ENCODE measurements around a stretch of chr2.

GRCh38 chr2:5726282-5726654 lies 34.1 kb downstream of the SOX11 start:
- PRO-cap, 3 experiments = no peak in any of the 3 experiments
- RAMPAGE, long total RNA, 4 experiments = no peak in any of the 4 experiments
- RRBS = no CpG with 5 or more reads among the region's 5 CpGs

- PRO-cap, 3 experiments = peak in 1 of 3 experiments; most common plus-strand start chr2:6069507 (in 1)
- RAMPAGE, long total RNA, 4 experiments = no peak in any of the 4 experiments
- RRBS = no CpG with 5 or more reads among the region's 7 CpGs
Measured at GRCh38 chr2:6069284-6069785, 377.2 kb downstream of the SOX11 start.

- PRO-cap, 3 experiments = no peak in any of the 3 experiments
- RAMPAGE, long total RNA, 4 experiments = no peak in any of the 4 experiments
- RRBS = no CpG with 5 or more reads among the region's 5 CpGs
Measured at GRCh38 chr2:6345399-6345996, 520.2 kb downstream of the CMPK2 start.

- PRO-cap, 3 experiments = no peak in any of the 3 experiments
- RAMPAGE, long total RNA, 4 experiments = no peak in any of the 4 experiments
- RRBS = no CpG with 5 or more reads among the region's 10 CpGs
Measured at GRCh38 chr2:6998871-6999568, 81.8 kb downstream of the RNF144A start.

DNA sequence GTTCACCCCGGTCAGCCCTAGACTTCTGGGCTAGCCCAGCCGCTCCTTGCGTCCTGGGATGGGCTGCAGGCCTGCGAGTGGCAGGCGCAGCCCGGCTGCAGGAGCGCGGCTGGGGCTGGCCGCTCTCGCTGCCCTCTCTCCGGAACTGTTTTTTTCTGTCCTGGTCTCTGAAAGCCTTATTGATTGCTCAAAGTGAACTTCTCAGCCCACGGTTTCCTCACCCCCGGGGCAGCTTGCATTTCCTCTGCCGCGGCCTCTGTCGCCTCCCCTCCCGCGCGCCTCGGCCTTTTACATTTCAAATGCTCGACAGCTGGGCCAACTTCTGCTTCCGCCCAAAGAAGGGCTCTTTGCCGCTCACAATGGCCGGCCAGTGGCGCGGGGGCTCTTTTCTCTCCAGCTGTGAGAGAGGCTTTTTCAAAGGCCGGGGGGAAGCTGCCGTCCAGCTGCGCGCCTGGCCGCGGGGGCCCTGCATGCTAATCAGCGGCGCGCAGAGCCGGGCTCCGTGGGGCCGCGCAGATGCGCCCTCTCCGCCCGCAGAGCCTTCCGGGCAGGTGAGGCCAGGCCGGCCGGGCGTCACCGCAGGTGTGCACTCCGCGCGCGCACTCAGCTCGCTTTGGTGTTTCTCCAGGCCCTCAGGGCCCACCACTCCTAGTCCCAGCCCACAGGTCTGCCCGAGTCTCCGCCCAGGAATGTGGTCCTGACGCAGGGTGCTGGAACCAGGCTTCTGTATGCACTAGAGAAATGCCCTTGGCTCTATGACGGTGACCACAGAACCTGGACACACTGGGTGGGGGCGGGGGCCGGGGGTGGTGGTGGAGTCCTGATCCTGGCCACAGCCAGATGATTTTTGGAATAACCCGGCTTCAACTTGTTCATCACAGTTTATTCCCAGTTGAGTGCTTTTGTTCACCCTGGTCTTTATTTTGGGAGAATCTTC lies 514.0 kb downstream of the RNF144A start:
- PRO-cap, 3 experiments = peak in 3 of 3 experiments; most common minus-strand start position 152 of the sequence (in 2)
- RAMPAGE, long total RNA, 4 experiments = no peak in any of the 4 experiments
- RRBS = 28% methylated on average over 33 of the region's 59 CpGs

DNA sequence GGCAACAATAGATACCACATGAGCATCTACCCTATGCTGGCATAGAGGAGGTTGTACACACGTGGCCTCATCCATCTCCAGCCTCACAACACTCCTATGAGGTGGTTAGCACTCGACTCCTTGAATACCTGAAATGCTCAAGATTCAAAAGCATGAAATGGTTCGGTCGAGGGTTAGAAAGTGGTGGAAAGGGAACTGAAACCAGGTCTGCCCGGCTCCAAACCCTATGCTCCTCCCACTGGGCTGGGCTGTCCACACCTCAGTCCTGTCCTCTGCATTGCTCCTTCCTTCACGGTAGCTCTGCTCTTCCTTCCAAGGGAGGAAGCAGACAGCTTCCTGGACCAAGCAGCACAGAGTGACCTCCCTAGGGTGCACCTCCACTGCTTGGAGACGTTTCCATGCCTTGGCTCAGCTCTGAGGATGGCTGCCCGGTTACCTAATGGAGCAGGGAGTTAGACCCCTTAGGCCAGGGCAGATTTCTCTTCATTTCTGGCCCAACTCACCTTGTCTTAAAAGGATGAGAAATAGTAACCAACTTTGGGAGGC lies 565.1 kb upstream of the ID2 start:
- PRO-cap, 3 experiments = no peak in any of the 3 experiments
- RAMPAGE, long total RNA, 4 experiments = no peak in any of the 4 experiments
- RRBS = no CpG with 5 or more reads among the region's 8 CpGs

GRCh38 chr2:8119398-8119715 lies 562.5 kb upstream of the ID2 start:
- PRO-cap, 3 experiments = peak in 1 of 3 experiments; most common minus-strand start chr2:8119612 (in 1)
- RAMPAGE, long total RNA, 4 experiments = no peak in any of the 4 experiments
- RRBS = no CpG with 5 or more reads among the region's 6 CpGs

- PRO-cap, 3 experiments = no peak in any of the 3 experiments
- RAMPAGE, long total RNA, 4 experiments = no peak in any of the 4 experiments
- RRBS = no CpG with 5 or more reads among the region's 6 CpGs
Measured at GRCh38 chr2:8298805-8299443, 382.9 kb upstream of the ID2 start.

GRCh38 chr2:8312941-8313632 lies 368.8 kb upstream of the ID2 start:
- PRO-cap, 3 experiments = no peak in any of the 3 experiments
- RAMPAGE, long total RNA, 4 experiments = no peak in any of the 4 experiments
- RRBS = no CpG with 5 or more reads among the region's 6 CpGs

DNA sequence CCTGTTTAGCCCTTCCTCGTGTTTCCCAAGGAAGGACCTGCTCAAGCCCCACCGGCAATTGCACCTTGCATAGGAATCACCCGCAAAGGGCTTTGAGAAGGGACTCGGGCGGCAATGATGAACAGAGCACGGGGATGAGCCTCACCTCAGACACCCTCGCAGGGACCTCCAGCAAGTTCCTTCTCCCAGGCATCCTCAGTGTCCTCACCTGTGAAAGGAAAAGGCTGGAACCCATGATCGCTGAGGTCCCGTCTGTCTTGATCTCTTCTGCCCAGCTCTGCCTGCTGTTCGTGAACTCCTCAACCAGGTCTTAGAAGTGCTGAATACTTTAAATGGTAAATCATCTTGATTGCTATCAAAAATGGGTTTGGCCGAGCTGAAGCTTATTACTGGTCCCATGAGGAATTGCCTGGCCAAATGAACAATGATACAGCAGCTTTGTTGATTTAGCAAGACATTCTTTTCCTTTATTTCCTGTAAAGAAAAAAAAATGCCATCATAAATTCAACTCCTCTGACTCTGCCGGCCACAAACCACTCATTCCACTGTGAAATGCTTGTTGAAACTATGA lies 74.4 kb upstream of the ID2 start:
- PRO-cap, 3 experiments = no peak in any of the 3 experiments
- RAMPAGE, long total RNA, 4 experiments = no peak in any of the 4 experiments
- RRBS = no CpG with 5 or more reads among the region's 12 CpGs

- PRO-cap, 3 experiments = no peak in any of the 3 experiments
- RAMPAGE, long total RNA, 4 experiments = no peak in any of the 4 experiments
- RRBS = no CpG with 5 or more reads among the region's 8 CpGs
Measured at GRCh38 chr2:8665268-8665626, 16.6 kb upstream of the ID2 start.

GRCh38 chr2:8676434-8677342 lies 5.2 kb upstream of the ID2 start:
- PRO-cap, 3 experiments = peak in 3 of 3 experiments; most common plus-strand start chr2:8676916 (in 2); most common minus-strand start chr2:8676689 (in 2)
- RAMPAGE, long total RNA, 4 experiments = no peak in any of the 4 experiments
- RRBS = 16% methylated on average over 16 of the region's 62 CpGs

DNA sequence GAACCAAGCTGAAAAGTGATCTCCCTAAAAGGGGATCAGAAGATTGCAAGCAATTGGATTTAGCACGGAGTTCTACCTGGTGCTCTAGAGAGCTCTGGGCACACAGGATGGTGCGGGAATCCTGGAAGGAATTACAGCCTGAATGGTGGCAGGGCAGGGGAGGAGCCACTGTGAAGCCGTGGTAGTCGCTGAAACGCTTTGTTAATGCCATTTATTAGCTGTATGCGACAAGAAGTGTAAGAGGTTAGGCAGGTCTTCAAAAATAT lies 4.6 kb upstream of the ID2 start:
- PRO-cap, 3 experiments = no peak in any of the 3 experiments
- RAMPAGE, long total RNA, 4 experiments = no peak in any of the 4 experiments
- RRBS = no CpG with 5 or more reads among the region's 6 CpGs

DNA sequence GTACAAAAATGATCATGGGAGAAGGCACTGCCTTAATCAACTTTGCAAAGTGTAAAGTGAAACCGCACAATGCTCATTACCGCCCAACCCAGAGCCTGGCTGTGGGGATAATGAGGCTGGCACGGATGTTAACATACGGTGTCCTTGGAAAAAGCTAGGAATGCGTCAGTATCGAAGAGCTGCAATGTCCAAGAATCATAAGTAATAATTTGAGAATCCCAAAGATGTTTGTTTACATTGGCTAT lies 2.1 kb upstream of the ID2 start:
- PRO-cap, 3 experiments = peak in 3 of 3 experiments; most common minus-strand start position 103 of the sequence (in 3)
- RAMPAGE, long total RNA, 4 experiments = no peak in any of the 4 experiments
- RRBS = no CpG with 5 or more reads among the region's 6 CpGs

DNA sequence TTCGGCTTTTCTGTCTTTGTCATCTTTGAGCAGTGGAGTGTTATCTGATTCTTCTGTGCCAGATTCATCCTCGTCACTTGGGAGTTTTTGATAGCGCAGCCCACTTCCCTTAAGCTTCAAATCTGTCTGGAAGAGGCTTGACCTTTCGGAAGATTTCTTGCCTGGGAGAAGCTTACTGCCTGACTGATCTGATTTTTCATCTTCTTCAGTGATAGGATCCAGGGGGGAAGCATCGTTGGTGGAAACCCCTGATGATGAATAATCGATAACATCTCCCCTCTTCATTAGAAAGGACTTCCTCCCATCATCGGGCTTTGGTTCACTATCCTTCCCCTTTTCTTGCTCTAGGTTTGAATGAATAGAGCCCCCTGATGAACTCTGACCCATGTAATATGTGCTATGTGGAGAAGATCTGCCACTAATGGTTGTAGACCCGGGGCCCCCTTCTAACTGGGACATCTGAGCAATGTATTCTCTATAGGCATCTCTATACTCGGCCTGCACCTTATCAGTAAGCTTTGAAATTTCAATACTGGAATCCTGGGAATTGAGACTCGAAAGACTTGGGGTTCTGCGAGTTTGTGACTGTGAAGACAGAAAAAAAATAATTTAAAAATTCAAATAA lies 49.7 kb downstream of the ID2 start:
- PRO-cap, 3 experiments = no peak in any of the 3 experiments
- RAMPAGE, long total RNA, 4 experiments = no peak in any of the 4 experiments
- RRBS = no CpG with 5 or more reads among the region's 11 CpGs

DNA sequence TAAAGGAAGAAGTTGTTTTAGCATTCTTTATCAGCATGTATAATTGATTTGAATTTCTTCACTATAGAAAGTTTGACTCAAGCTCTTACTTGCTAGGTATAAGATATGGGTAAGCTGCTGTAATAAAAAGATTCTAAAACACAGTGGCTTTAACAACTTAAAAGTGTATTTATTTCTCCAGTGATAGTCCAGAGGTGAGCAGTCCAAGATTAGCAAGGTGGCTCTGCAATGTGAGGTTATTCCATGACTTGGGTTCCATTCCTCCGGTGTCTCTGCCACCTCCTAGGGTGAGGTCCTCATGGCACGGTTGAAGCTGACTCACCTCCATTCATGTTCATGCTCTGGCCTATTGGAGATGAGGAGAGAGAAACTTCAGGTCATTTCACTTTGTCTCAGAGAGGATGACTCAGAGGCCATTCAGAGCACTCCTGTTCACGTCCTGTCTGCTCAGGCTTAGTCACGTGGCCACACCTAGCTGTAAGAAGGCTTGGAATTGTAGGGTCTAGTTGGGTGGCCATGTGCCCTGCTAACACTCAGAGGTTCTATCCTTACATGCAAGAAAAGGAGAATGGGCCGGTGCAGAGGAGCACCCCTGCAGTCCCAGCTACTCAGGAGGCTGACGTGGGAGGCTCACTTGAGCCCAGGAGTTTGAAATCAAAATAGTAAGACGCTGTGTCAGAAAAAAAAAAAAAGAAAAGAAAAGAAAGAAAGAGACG lies 67.5 kb upstream of the MBOAT2 start:
- PRO-cap, 3 experiments = no peak in any of the 3 experiments
- RAMPAGE, long total RNA, 4 experiments = no peak in any of the 4 experiments
- RRBS = no CpG with 5 or more reads among the region's 8 CpGs

- PRO-cap, 3 experiments = no peak in any of the 3 experiments
- RAMPAGE, long total RNA, 4 experiments = no peak in any of the 4 experiments
- RRBS = no CpG with 5 or more reads among the region's 17 CpGs
Measured at GRCh38 chr2:9107202-9108078, 99.2 kb upstream of the ASAP2 start.

- PRO-cap, 3 experiments = no peak in any of the 3 experiments
- RAMPAGE, long total RNA, 4 experiments = no peak in any of the 4 experiments
- RRBS = no CpG with 5 or more reads among the region's 9 CpGs
Measured at GRCh38 chr2:9179795-9180398, 26.7 kb upstream of the ASAP2 start.

DNA sequence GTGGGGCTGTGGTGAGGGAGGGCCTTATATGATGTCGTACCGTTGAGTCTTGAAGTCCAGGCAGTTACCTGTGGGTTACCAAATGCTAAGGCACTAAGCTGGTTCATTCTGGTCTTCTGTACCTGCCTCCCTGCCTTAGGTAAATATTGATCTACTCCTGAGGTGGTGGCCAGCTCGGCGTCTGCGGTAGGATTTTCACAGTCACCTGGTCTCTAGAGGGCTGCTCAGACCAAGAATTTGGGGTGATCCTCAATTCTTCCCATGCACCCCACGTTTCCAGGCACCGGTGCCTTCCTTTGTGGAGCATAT lies 5.7 kb downstream of the ASAP2 start:
- PRO-cap, 3 experiments = no peak in any of the 3 experiments
- RAMPAGE, long total RNA, 4 experiments = no peak in any of the 4 experiments
- RRBS = no CpG with 5 or more reads among the region's 7 CpGs

- PRO-cap, 3 experiments = no peak in any of the 3 experiments
- RAMPAGE, long total RNA, 4 experiments = no peak in any of the 4 experiments
- RRBS = no CpG with 5 or more reads among the region's 9 CpGs
Measured at GRCh38 chr2:9251638-9252357, 45.2 kb downstream of the ASAP2 start.